Cerebral cortex (tissue), 2 donors: ENCODE results near the genes SPIRE1 and CEP192.

DNA sequence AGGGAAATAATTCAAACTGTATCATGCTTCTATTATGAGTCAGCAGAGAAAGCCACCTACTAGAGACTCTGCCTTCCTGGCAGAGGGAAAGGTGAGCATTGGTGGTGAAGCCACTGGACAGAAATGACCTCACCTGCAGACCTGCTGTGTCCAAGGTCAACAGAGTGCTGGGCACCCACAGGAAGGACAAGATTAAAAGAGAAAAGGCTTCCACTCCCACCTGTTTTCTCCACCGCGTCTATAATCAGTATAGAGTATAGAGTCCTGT, 20.4 kb downstream of the MPPE1 start:
- PRO-cap, 2 experiments: no peak in any of the 2 experiments

DNA sequence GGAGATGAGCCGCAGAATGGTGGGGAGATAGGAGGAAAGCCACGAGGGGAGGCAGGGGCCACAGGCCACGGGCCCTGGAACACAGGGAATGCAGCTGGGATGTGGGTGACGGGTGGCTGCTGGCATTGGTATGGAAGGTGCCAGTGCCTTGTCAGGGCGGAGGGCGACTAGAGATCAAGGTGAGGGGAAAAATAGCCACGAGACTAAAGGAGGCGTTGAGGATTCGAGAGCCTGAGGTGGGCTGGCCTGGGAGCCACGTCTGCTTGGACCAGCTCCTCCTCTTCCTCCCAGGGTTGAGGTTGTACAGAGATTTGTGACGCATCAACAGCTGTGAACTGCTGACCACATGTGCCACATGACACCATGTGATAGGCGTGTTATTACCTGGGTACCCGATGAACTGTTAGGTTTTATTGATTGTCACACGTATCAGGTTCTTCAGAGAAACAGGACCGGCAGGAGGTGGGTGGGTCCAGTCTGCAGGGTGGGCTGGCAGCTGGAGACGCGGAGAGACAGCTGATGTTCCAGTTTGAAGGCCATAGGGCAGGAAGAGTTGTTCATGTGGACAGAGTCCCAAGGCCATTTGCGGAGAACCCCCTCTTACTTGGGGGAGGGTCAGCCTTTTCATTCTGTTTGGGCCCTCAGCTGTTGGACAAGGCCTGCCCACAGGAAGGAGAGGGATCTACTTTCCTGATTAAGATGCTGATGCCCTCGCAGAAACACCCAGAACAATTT, 10.0 kb downstream of the IMPA2 start:
- PRO-cap, 2 experiments: no peak in any of the 2 experiments

- PRO-cap, 2 experiments: no peak in any of the 2 experiments
Measured at GRCh38 chr18:12005407-12006283, 24.3 kb downstream of the IMPA2 start.

GRCh38 chr18:12009403-12010435, 28.4 kb downstream of the IMPA2 start:
- PRO-cap, 2 experiments: no peak in any of the 2 experiments

- PRO-cap, 2 experiments: no peak in any of the 2 experiments
Measured at GRCh38 chr18:12030238-12031013, 49.1 kb downstream of the IMPA2 start.

DNA sequence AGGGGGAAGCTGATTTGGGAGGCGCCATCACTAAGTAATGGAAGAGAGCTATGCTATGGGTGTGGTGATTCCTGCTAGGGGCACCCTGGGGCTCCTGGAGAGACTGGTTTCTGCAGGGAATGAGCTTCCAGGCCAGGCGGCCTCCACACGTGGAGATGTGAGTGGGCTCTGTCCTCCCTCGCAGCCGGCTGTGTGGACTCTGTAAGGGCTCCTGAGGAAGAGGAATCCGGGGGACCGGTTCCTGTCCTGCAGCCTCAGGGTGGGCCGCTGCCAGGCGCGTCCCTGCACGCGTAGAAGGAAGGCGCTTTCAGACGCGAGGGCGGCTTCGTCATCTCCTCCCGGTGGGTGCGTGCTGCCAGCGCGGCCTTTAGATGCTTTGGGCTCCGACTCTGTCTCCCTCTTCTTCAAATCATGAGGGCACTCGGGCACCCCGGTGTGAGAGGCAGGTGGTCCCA, 55.5 kb upstream of the ANKRD62 start:
- PRO-cap, 2 experiments: peak in 1 of 2 experiments; most common plus-strand start position 334 of the sequence (in 1); most common minus-strand start position 261 of the sequence (in 1)

GRCh38 chr18:12092685-12093195, 903 bp upstream of the ANKRD62 start:
- PRO-cap, 2 experiments: peak in 1 of 2 experiments; most common minus-strand start chr18:12093056 (in 1)

GRCh38 chr18:12312912-12313557, 5.0 kb downstream of the TUBB6 start:
- PRO-cap, 2 experiments: no peak in any of the 2 experiments

GRCh38 chr18:12463125-12463649, 55.5 kb downstream of the PRELID3A start:
- PRO-cap, 2 experiments: peak in 1 of 2 experiments; most common minus-strand start chr18:12463457 (in 1)

DNA sequence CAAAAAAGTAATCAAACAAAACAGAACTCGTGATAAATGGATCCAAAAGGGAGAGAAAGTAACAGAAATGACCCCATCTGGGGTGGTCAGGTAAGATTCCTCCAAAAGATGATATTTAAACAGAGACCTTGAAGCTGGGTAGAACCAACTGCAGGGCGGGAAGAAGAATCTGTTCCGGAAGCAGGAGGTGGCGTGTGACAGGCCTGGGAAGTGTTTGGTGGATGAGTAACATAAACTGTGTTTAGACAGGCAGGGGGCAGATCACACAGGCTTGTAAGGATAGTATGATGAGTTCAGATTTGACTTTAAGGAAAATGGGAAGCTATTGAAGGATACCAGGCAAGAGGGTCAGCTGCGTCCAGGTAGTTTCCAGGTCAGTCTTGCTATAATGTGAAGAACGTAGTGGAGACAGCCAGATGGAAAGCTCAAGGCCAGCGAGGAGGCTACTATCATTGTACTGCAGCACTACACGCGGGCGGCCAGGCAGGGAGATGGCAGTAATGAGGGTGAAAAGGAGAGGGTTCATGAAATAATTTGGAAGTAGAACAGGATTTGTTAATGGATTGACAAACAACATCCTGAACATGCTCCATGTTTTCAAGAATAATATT, 17.2 kb downstream of the SPIRE1 start:
- PRO-cap, 2 experiments: no peak in any of the 2 experiments

DNA sequence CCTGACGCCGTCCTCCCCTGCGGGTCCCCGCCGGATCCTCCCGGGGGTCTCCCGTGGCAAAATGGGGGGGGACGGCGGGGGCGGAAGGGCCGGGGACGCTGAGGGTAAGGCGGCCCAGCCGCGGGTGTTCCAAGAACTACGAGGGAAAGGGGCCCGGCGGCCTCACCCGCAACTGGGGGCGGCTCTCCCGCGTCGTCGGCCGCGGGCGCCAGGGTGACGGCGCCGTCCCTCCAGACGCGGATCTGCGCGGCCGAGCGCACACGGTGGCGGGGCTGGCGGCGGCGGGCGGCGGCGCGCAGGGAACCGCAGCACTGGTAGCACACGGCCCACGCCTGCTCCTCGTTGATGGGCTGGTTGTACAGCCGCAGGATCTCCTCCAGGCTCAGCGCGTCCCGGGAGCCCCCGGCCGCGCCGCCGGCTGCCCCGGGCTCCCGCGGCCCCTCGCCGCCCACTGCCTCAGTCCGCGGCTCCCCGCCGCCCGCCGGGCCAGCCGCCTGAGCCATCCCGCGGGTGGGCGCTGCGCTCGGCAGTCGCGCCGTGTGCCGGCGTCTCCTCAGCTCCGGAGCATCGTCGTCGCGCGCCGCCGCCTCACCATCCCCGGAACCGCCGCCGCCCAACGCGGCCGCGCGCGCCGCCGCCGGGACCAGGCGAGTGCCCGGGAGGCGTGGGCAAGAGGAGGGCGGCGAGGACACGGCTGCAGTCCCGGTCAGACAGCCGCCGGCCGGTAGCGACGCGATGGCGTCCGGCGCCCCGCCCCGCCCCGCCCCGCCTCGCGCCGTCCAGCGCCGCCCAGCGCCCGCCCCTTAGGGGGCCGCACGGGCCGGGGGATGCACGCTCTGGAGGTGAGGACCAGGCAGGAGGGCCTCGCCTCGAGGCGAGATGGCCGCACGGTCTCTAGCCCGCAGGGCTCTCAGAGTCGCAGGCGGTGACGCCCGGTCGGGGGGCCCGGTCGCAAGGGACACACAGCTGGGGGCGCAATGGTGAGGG, at the start of gene SPIRE1:
SPIRE1 (minus strand) TSS at position 744 of the 987 bp plus-strand sequence.
- PRO-cap, 2 experiments: peak in 1 of 2 experiments; most common plus-strand start position 261 of the sequence (in 1); most common minus-strand start position 244 of the sequence (in 1)

DNA sequence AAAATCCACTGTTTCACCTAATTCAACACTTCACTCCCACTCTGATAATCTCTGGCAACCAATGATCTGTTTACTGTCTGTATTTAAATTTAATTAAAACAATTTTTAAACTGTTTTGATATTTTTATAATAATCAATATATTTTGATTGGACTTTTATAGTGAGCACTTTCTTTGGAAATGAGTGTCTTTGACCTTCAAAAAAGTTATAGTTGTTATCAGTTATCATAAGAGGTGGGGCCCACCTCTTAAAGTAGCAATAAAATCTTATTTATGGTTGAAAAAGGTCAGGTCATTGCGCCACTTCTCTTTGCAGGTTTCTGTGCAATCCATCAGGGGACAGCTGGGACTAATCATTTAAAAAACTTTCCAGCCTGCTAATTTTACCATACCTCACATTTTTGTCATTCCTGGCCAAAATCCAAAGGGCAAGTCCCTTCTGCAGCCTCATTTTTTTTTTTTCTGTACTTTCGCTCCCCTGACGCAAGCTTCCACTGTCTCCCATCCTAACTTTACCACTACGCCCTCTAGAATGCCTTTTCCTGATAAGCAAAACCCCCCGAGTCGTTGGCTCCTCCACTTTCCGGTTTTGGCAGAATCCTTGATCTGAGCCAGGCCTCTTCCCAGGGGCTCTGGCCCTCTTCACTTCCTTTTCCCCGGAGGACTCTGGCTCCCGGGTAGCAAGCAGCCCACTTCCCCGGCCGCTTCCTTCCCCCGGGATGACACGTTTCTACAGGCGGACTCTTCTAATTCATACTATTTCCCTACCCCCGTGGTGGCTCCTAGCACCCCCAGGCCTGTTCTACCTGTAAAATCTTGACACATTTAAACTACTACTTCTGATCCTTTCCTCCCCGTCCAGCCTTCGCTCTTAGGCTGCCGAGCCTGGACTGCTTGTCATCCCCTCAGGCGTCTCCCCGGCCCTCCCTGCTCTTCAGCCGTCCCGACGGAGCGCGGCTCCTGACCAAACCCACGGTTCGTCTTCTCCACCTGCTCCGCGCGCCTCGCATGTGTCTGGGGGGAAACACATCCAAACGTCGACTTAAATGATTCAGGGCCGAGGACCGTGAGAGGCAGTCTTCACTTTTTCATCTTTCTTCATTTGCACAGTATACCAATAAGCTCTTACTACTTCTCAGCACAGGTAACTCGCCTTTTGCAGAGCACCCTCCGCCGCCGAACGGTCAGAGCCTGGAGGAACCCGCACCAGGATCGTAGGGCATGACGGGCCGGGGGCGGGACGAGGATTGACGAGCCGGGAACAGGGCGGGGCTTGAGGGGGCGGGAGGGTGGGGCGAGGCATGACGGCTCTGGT, 870 bp upstream of the SEH1L start:
- PRO-cap, 2 experiments: peak in 1 of 2 experiments; most common minus-strand start position 1,222 of the sequence (in 1)

DNA sequence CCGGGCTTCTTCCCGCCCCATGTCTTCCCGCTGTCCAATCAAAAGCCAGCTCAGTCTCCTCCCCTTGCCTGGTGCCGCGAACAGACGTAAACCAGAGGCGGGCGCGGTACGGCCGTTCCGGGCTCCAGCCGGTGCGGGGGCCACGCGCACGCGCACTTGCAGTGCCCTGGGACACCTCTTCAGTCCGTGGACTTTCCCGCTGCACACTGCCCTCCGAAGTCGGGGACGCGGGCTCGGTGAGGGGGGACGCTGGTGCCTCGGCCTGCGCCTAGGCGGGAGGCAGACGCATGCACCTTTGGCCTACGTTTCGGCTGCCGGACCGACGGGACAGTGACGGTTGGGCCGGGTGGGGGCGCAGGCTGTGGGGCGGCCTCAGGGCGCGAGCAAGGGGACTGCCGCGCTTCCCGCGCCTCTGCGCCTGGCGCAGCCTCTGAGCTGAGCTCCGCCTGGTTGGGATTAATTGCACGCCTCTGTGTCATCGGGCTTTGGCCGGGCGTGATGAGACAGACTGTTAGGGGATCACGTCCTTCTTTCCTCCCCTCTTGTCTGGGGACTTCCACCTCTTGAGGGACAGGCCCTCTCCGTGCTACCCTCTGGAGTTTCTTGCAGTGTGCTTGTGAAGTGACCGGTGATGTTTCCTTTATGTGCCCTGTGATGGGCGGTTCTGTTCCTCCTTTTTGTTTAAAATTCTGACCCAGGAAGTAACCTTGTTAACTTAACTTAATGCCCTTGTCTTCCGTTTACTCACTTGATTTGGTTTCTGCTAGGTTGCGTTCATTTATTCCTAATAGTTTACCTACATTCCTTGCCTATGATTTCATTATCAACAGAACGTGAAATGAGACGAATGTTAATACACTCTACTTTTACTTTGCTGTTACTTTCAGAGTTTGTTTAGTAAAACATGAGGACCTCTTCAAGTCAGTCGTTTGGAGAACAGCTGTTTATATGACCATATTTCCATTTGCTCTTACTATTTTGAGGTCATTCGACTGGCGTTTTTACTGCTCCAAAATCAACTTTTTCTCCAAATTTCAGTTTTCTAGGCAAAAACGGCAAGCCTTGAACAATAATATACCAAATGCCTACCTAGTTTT, at the start of gene CEP192:
CEP192 (plus strand) TSS at position 161 of the 1,097 bp plus-strand sequence.
- PRO-cap, 2 experiments: peak in 1 of 2 experiments; most common plus-strand start position 204 of the sequence (in 1)

DNA sequence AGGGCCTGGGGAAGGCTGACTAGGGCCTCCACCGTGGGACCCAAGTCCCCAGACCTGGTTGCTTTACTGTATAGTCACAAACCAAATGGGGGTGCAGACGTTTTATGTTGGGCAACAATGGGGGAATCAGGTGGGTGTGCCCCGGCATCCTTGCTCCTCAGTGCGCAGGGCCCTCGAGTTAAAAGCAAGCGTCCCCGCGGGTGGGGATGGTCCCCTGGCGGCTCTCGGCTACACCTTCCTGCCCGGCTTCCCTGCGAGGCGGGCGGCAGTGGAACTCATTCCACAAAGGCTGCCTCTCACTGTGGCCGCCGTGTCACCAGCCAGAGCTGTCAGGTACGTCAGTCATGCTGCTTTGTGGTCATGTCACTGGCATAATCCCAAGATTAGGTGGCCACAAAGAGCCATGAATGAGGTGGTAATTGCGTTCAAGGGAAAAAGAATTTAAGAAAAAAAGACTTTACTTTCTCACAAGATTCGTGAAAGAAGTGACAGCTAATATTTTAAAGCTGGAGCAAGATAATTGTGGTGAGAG, 82.5 kb upstream of the LDLRAD4 start:
- PRO-cap, 2 experiments: no peak in any of the 2 experiments

- PRO-cap, 2 experiments: peak in 1 of 2 experiments; most common minus-strand start chr18:13137159 (in 1)
Measured at GRCh38 chr18:13137084-13137857, 81.3 kb upstream of the LDLRAD4 start.

DNA sequence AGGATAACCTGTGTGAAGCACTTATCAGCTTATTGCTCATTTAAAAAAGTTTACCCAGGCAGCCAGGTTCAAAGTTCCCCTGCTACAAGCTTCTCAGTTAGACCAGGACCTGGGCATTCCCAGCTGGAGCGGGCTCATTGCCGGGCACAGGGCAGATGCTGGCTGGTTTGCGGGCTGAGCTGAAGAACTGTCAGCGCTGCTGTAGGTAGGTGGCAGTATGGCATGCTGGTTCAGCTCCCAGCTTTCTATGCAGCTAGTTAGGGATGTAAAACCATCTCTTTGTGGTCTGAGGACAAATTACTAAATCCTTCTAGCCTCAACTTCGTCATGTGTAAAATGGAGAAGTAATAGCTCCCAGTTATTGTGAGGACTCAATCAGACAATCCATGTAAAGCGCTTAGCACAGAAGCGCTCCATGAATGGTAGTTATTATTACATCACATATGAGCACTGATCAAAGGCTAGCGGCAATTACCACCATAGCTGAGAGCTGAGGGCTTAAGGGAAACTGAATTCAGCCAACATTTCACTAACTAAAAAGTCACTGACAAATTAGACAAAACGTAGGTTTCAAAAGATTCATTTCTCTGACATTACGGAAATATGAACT, 2.4 kb upstream of the LDLRAD4 start:
- PRO-cap, 2 experiments: peak in 1 of 2 experiments; most common plus-strand start position 378 of the sequence (in 1); most common minus-strand start position 219 of the sequence (in 1)

DNA sequence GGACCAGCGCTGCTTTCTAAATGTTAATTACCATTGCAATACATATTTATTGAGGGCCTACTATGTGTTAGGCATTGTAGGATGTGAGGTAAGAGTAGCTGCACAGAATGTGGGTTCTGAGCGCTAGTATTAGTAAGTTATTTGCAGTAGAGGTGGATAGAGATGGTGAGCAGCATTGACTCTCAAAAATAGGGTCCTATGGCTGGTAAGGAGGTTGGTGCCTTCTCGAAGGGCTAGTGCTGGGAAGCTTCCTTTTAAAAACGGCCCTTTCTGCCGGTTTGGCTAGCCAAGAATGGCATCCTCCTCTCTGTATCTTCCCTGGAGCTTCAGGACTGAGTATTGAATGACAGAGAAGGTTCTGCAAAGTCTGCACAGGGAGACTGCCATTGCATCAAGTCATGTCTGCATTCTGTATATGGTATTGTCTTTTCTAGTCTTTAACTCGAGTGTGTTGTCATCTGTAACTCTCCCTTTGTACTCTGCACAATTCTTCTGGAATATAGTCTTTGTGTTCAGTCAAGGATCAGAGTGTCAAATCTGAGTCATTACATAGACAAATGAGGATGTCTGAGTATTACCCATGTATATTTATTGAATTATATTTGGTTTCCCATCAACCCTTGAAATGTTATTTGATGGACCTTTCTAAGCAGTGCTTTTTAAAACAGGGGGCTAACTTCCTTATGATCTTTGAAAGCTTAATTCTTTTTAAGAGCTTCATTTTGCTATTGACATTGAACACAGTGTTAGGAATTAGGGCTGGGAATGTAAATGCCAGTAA, 1.1 kb downstream of the LDLRAD4 start:
- PRO-cap, 2 experiments: peak in 1 of 2 experiments; most common minus-strand start position 481 of the sequence (in 1)

GRCh38 chr18:13265919-13267238, 47.8 kb downstream of the LDLRAD4 start:
- PRO-cap, 2 experiments: no peak in any of the 2 experiments

GRCh38 chr18:13376129-13376593, 157.6 kb downstream of the LDLRAD4 start:
- PRO-cap, 2 experiments: no peak in any of the 2 experiments

GRCh38 chr18:13471030-13471871, 252.7 kb downstream of the LDLRAD4 start:
- PRO-cap, 2 experiments: peak in 1 of 2 experiments; most common plus-strand start chr18:13471601 (in 1); most common minus-strand start chr18:13471336 (in 1)